Osteocyte (in vitro differentiated cells): ENCODE results near the genes MMAA and C4orf51.

- PRO-cap, result unidirectional peak, plus-strand start at chr4:145618938; bidirectional peak, plus-strand start at chr4:145619410, minus-strand start at chr4:145619250
Measured at GRCh38 chr4:145618476-145619536, at the start of gene MMAA. Gene MMAA (plus strand): TSS chr4:145619385.

DNA sequence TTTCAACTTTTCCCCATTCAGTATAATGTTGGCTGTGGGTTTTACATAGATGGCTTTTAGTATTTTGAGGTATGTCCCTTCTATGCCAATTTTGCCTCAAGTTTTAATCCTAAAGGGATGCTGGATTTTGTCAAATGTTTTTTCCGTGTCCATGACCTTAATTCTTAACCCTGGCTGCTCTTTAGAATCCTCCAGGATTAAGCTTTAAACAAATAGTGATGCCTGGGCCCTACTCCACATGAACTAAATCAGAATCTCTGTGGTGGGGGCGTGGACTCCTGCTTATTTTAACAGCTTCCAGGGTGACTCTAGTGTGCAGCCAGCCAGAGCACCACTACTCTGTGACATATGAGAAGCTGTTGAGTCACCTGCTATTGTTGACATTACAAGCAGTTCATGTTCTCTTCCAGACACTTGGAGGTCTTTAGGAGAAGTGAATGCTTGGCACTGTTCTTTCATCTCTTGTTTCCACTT is 559 bp upstream of the C4orf51 start:
- PRO-cap, result no peak

- PRO-cap, result no peak
Measured at GRCh38 chr4:145679927-145680803, at the start of gene C4orf51. Gene C4orf51 (plus strand): TSS chr4:145680146.

DNA sequence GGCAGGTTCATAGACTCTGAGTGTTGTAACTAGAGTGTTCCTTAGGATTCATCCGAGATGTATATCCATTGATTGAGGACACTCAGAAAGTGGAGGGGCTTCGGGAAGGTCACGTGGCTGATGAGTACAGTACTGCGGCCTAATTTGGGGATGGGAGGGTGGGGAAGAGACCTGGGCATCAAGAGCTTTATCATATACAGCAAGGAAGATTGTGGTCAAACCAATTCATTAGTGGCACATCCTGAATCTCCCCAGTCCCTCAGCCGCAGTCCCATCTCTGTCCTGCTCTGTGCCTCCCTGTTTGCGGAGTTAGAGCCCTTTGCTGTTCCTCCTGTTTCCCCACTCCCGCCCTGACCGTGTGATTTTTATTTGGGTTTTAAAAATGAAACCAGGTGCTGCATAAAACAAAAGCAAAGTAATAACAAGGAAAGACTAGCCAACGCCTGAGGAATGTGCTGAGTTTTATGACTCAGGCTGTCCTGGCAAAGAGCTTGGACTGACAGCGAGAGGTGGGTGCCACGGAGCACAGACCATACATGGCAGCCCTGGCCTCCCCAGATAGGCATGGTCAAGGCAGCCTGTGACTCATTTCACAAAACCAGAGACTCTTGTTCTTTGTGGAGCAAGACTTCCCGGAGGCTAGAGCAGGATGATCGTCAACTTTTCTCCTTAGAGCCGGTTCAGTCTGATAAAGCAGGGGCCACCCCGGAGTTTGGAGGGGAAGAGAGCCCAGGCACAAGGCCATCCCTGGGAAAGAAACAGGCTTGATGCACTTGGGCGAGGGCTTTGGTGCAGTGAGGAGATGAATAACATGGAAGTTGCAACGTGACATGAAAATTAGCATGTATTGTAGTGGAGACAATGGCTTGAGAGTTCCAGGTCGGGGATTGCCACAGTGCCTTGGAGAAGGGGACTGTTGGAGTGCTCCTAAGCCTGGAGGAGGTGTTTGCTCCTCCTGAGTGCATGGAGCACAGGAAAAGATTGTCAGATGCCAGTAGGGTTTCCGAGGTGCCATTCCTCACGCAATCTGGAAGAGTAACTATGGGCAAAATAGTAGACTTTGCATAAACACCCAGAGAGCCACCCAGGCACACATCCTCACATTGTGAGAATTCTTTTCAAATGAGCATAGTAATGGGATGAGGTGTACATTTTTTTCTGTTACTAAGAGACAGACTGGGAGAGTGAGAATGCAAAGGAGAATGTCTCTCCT is 54.7 kb downstream of the C4orf51 start:
- PRO-cap, result bidirectional peak, plus-strand start at position 485 of the sequence, minus-strand start at position 360 of the sequence; bidirectional peak, plus-strand start outside the sequence, minus-strand start at position 1,041 of the sequence

GRCh38 chr4:146121585-146122277 is 53.8 kb upstream of the LSM6 start:
- PRO-cap, result no peak

GRCh38 chr4:147830806-147831479 is 99.1 kb downstream of the ARHGAP10 start:
- PRO-cap, result no peak

DNA sequence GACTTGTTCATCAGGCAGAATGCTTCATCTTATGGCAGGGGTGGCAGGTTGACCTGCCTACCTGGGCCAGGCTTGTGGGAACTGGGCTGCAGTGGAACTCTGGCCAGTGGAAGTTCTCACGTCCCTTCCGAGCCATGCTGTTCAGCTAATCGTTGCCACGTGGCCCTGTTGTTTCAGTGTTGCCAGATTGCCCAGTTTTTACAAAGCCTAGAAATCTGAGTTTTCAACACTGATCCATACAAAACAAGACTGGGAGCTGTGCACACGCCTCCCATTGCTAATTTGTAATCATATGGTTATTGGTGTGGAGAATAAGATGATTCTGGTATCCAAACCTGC is 291.9 kb downstream of the ARHGAP10 start:
- PRO-cap, result no peak

DNA sequence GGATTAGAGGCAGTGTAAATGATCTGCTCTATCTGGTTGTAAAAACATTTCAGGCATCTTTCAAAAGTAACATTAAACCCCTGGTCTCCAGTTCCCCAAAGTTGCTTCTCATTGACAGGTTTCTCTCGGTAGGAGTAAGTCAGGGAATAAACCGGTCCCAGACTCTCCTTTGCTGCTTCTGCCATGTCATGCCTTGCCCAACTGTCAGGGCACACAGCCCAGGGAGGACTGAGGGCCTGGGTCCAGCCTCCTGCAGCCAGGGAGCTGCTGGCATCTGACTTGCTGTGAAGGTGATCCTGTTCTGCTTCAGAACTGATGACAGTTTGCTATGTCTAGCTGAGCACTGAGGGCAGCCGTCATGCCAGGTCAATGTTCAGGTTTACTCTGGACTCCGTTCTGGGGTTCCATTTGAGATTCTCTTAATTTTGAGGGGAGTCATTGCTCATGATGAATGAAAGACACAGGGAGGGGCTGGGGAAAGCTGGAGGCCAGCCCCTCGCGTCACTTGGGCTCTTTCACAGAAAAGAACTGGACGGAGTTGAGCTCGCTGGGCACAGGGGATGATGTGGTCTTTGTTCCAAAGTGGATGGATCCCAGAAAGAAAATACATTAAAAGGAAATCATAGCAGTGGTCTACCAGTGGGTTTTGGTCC is 312.4 kb downstream of the ARHGAP10 start:
- PRO-cap, result no peak

DNA sequence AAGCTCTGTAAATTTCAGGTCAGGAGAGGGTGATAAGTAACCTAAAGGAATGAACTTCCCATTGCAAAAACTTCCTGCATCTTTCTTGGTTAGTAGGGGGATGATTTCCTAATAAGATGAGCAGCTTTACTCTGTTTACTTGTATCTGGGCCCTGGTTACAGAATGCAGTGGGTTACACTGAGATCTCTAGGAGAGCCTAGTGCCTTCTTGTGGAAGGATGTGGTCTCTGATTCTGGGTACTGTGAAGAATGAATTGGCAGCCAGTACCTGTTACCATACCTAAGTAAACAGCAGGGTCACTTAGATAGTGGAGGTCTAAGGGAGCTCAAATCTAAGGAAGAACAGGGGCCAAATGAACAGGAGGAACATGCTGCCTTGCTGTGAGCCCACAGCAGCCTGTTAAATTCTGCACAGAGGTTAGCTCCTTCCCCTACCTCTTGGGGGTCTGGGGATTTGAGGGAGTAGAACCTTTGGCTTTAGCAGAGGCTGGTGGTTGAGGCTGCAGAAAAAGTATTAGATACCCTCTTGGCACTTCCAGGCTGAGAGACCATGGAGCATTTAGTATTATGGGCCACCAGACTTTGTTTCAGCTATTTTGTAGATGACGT is 320.7 kb downstream of the ARHGAP10 start:
- PRO-cap, result no peak

GRCh38 chr4:148100885-148101596 is 341.2 kb downstream of the NR3C2 start:
- PRO-cap, result no peak

DNA sequence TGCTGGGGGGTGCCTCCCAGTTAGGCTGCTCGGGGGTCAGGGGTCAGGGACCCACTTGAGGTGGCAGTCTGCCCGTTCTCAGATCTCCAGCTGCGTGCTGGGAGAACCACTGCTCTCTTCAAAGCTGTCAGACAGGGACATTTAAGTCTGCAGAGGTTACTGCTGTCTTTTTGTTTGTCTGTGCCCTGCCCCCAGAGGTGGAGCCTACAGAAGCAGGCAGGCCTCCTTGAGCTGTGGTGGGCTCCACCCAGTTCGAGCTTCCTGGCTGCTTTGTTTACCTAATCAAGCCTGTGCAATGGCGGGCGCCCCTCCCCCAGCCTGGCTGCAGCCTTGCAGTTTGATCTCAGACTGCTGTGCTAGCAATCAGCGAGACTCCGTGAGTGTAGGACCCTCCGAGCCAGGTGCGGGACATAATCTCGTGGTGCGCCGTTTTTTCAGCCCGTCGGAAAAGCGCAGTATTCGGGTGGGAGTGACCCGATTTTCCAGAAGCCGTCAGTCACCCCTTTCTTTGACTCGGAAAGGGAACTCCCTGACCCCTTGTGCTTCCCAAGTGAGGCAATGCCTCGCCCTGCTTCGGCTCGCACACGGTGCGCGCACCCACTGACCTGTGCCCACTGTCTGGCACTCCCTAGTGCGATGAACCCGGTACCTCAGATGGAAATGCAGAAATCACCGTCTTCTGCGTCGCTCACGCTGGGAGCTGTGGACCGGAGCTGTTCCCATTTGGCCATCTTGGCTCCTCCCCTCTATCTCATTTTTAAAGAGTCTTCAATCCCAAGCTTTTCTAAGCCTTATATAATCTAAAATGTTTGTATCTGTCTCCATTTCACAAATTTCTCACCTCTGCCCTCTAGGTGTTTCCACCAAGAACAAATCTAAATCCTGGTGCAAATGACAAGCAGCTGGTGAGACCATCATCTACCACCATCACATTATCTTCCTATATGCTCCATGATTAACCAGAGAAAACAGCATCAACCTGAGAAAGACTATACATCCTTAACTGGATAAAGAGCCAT is 118.7 kb downstream of the NR3C2 start:
- PRO-cap, result no peak

DNA sequence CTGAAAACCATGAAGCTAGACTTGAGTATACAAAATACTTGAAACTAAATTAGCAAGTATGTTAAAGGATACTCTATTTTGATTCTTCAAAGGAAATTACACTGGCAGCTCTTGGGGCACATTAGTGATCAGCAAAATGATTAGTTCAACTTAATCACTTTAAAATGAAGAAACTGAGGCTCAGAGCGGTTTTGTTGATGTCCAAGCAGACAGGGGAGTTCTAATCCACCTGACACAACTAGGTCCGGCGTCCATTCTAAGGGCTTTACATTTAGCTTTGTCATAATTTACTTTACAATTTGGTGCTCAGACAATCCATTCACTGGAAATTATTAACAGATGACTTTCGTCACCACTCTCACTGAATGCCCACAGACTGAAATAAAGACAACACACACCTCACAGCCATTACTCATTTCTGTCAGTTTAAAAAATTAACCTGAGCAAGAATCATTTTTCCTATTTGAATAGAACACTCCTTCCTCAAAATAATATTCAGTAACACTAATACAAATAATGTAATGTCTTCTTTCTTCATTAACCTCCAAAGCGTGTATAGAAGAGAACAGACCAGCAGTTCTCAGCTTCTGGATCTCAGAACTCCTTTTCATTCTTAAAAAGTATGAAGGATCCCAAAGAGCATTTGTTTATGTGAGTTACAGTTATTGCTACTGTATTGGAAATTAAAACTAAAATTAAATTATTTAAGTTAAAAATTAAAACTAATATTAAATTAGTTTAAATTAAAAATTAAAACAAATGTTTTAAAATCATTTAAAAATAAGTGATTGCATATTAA is 10.7 kb downstream of the NR3C2 start:
- PRO-cap, result no peak

GRCh38 chr4:148680298-148681013 is 238.2 kb upstream of the NR3C2 start:
- PRO-cap, result no peak

GRCh38 chr4:148850213-148850757 is 408.1 kb upstream of the NR3C2 start:
- PRO-cap, result no peak

GRCh38 chr4:149901100-149901649 is 85.5 kb upstream of the IQCM start:
- PRO-cap, result no peak

DNA sequence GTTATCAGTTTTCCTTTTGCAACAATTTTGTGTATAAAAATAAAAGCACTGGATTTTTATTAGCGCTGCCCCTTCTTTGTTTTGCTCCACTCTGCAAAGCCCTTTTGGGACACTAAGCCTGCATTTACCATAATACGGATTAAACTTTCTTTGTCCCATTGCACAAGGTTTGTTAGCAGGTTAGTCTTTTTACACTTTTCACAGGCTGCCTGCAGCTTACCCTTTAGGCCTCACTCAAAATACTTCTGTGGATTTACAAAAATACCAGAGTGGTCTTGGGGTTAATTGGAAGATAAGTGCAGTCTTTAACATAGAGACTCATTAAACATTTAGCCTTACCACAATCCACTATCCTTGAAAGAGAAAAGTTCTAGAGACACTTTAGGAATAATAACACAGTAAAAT is 35.6 kb upstream of the MAB21L2 start:
- PRO-cap, result no peak

GRCh38 chr4:150579469-150580348 is 2.2 kb upstream of the MAB21L2 start:
- PRO-cap, result bidirectional peak, plus-strand start at chr4:150579661, minus-strand start at chr4:150579357; bidirectional peak, plus-strand start at chr4:150579847, minus-strand start at chr4:150579809; bidirectional peak, plus-strand start at chr4:150579981, minus-strand start at chr4:150579889

DNA sequence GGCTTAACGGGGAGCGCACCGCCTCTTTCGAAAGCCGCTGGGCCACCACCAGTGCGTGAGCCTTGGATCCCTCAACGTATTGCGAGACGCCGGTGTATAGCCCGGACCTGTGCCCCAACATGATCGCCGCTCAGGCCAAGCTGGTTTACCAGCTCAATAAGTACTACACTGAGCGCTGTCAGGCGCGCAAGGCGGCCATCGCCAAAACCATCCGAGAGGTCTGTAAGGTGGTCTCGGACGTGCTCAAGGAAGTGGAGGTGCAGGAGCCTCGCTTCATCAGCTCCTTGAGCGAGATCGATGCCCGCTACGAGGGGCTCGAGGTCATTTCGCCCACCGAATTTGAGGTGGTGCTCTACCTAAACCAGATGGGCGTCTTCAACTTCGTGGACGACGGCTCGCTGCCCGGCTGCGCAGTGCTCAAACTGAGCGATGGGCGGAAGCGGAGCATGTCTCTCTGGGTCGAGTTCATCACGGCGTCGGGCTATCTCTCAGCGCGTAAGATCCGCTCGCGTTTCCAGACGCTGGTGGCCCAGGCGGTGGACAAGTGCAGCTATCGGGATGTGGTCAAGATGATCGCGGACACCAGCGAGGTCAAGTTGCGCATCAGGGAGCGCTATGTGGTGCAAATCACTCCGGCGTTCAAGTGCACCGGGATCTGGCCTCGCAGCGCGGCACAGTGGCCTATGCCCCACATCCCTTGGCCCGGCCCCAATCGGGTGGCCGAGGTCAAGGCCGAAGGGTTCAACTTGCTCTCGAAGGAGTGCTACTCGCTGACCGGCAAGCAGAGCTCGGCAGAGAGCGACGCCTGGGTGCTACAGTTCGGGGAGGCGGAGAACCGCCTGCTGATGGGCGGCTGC is 1.2 kb downstream of the MAB21L2 start:
- PRO-cap, result unidirectional peak, plus-strand start at position 784 of the sequence

DNA sequence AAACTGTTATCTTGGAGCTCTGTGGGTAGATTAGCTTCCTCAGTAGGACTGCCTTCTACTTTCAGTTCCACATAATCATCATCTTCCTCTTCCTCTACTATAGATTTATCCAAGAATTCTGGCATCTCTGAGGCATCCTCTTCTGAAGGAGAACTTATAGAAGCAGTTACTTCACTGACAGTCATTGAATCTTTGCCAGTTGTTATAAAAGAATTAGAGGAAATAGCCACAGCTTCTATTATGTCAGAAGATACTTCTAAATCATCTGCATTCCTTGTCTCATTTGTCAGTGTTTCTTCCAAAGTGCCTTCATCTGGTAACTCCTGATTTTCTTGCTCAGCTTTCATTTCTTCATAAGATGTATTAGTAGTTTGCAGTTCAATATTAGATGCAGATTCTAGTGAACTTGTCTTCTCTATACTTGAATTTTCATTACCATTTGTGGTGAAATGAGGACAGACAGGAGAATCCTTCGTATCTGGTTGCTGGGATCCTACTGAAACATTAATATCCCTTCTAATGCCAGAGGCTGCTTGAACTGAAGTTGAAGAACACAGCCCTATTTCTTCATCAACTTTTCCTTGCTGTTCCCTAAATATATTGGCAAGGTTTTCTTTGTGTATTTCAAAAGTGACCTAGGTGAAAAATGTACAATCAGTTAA is 162.6 kb downstream of the LRBA start:
- PRO-cap, result no peak

GRCh38 chr4:150995996-150996219 is 19.2 kb downstream of the LRBA start:
- PRO-cap, result no peak